ENCODE data around the genes PGAP6, RAB40C, METTL26 and GNG13.

DNA sequence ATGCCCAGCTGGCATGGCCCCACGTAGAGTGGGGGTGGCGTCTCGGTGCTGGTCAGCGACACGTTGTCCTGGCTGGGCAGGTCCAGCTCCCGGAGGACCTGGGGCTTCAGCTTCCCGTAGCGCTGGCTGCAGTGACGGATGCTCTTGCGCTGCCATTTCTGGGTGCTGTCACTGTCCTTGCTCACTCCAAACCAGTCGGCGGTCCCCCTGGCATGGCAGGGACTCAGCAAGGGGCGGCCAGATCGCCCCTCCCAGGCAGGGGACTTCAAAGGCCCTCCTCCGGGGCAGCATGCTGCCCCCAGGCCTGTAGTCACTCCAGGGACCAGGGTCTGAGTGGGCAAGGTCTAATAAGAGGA, 8.9 kb downstream of the RHBDF1 start:
- RRBS, result no CpG with 5 or more reads among the region's 15 CpGs

DNA sequence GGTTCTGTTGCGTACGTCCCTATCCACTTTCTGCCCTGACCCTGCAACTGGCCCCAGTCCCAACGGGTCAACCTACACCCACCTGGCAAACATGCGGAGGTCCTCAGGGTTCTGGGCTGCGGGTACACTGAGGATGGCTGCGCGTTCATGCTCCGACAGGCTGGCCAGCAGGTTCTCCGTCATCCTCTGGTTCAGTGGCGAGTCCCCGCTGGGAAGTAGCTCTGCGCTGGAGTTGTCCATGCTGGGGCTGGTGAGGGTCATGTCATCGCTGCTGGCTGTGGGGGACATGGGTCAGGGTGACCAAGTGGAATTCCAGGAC, 10.6 kb downstream of the MPG start:
- RRBS, result no CpG with 5 or more reads among the region's 13 CpGs

DNA sequence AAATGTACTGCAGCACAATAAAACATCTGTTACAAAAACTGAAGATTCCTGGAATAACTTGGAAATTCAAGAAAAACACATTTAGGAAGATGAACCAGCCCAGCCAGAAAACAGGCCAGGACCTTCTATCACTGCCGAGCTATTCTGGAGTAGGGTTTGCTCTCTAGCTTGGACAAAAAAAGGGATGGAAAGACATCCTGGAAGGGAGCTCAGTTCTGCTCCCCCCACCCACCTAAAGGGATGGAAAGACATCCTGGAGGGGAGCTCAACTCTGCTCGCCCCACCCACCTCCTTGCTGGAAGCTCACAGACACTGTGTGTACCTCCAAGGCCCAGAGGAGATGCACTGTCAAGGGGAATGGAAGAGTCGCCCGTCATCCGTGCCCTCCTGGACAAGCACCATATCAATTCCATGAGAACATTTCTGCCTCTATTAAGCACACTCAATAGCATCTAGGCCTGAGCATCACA, 15.9 kb downstream of the NPRL3 start:
- RRBS, result no CpG with 5 or more reads among the region's 5 CpGs

DNA sequence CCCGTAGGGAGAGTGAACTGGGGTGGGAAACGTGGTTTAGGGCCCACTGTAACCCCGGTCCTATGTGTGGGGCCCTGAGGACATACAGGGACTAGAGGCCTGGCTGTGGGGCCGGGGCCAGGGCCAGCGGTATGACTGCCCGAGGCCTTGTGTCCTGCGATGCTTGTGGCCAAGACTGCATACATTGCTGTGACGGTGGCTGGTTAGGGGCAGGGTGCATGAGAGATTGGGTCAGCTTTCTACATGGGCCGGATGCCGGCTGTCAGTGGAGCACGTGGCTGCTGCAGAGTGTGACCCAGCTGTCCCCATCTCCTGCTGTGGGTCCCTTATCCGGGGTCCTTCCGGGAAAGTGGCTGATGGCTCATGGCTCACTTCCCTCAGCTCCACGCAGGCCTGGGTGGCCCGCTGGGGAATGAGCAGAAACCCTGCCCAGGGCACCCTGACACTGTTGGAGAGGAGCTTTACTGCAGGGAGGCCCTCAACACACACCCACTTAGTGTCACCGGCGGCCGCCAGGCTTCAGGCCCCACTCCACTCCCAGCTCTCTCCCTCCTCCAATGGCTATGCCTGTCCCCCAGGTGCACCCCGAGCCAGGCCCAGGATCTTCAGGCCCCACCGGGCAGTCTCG, 712 bp upstream of the RGS11 start:
- RRBS, result 96% methylated on average over 10 of the region's 21 CpGs

DNA sequence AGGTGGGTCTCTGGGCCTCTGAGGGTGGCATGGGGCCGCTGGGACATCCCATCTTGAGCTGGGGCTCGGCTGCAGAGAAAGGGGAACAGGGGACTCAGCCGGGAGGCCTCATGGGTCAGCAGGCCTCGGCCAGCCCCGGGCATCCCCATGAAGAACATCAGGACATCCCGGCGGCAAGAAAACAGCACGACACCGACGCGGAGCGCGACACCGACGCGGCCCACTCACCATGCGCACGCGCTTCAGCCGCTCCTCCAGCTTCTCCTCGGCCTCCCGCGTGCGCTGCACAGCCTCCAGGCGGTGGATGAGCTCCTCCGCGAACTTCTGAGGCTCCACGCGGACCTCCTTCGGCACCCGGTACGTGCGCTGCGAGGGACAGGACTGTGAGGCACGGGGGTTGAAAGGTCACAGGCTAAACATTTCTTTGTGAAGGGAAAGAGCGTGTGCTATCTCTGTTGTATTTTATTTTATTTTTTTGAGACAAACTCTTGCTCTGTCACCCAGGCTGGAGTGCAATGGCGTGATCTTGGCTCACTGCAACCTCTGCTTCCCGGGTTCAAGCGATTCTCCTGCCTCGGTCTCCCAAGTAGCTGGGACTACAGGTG, 21.2 kb downstream of the PDIA2 start:
- RRBS, result 98% methylated on average over 3 of the region's 40 CpGs

- RRBS, result 60% methylated on average over 7 of the region's 22 CpGs
These were observed 933 bp downstream of the MRPL28 start for GRCh38 chr16:369320-369890.

GRCh38 chr16:381782-382650, at the start of gene PGAP6:
PGAP6 (minus strand) TSS chr16:381978.
- RRBS, result 1% methylated on average over 59 of the region's 120 CpGs

DNA sequence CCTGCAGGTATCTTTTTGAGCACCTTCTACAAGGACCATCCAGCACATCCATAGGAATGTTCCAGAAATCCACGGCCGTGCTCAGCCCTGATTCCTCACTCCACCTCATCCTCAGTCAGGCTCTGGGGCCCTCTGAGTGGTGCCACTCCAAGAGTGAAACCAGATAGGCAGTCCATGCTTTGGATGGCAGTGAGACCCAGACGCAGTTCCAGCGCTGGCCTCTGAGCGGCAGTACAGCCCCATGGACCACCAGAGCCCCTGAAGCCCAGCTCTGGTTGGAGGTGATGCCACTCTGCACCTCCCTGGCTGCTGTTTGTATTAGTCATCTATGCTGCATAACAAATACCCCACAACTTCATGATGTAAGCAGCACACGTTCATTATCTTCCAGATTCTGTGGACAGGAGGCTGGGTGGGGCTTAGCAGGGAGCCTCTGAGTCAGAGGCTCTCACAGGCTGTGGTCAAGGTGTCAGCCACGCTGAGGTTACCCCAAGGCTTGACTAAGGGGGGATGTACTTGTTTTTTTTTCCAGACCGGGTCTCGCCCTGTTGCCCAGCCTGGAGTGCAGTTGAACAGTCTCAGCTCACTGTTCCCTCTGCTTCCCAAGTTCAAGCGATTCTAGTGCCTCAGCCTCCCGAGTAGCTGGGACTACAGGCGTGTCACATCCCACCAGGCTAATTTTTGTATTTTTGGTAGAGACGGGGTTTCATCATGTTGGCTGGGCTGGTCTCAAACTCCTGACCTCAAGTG, 5.1 kb upstream of the NME4 start:
- RRBS, result no CpG with 5 or more reads among the region's 13 CpGs

DNA sequence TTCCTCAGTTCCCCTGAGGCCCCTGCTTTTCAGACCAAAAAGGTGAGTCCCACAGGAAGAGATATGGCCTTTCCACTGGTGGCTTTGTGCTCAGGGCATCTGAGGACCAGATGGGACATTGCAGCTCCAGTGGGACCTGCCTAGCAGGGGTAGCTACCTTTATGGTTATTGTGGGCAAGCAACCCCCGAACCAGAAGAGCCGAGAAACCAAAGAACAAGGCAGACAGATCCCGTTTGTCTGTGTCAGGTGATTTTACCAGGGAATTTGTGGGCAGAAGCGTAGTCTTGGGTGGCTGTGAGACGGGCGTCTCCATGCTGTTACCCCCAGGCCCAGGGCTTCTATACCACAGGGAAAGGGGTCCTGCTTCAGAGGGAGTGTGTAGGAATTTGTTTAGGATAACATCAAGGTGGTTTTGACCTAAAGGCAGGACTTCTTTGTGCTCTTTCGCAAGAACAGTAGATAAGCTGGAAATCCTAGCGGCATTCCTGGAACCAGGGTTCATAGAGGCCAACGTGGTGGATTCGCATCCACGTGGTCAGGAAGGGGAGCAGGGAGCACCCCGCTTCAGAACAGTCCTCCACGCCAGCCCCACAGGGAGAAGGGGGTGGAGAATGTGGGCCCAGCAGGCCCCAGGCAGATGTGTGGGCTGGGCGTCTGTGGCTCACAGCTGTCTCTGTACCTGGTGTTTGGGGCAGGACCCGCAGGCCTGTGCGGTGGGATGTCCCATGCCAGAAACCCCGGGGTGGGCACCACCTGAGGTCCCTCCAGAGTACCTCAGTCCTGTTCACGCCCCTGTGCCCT, 3.9 kb downstream of the DECR2 start:
- RRBS, result no CpG with 5 or more reads among the region's 18 CpGs

DNA sequence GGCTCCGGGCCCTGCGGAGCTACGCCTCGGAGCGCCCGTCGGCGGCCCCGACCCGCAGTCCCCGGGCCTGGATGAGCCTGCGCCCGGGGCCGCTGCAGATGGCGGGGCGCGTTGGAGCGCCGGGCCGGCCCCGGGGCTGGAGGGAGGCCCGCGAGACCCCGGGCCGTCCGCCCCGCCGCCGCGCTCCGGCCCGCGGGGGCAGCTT, 555 bp downstream of the RAB11FIP3 start:
- RRBS, result under 1% methylated on average over 21 of the region's 33 CpGs

DNA sequence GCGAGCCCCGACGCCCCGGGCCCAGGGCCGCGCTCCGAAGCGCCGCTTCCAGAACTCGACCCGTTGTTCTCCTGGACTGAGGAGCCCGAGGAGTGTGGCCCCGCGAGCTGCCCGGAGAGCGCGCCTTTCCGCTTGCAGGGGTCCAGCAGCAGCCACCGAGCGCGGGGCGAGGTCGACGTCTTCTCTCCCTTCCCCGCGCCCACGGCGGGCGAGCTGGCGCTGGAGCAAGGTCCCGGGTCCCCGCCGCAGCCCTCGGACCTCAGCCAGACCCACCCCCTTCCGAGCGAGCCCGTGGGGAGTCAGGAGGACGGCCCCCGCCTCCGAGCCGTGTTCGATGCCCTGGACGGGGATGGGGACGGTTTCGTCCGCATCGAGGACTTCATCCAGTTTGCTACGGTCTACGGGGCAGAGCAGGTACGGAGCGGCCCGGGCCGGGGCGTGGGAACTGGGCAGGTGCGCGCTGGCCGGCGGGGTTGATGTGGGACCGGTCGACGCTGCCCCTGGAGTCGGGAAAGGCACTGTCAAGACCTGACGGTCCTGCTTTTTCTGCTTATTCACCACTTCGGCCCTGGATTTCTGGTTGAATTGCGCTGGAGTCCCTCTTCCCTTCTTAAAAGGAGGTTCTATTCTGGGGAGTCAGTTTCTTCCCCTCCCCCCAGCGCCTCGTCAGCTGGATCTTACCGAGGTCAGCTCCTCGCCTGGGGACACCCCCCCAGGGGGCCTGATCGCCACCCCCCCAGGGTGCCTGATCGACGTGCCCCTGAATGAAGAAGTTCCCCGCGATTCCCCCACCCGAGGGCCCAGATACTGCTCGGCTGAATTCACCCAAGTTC, 1.1 kb downstream of the RAB11FIP3 start:
- RRBS, result under 1% methylated on average over 21 of the region's 76 CpGs

DNA sequence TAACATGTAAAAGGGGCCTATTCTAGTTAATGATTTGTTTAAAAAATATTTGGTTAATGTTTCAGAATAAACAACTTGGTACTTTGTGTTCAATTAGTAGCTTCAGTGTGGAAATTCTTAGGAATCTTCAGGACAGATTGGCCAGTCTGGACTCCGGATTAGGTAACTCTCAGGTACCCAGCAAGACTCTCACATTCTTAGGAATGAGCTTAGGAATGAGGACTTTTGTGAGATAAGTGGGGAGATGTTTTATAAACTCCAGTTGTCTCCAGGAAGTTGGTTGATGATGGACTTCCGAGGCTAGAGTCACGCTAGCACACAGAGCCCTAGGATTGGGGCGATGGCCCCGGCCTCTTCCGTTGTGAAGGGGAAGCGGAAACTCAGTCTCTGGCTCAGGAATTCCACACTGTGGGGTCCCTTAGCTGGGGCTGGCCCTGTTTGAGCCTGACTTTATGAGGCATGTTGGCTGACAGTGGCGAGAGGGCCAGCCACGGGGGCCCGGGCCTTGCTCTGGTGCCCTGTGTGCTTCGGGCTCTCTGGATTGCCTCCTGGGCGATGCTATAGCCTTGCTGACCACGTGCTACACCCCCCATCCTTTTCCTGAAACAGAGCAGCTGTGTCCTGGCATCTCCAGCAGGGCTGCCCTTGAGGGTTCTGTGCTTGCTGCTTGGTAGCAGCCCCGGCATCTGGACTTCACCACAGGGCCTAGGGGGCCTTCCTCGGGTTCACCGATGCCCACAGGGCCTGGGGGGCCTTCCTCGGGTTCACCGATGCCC, 32.4 kb downstream of the RAB11FIP3 start:
- RRBS, result no CpG with 5 or more reads among the region's 18 CpGs

DNA sequence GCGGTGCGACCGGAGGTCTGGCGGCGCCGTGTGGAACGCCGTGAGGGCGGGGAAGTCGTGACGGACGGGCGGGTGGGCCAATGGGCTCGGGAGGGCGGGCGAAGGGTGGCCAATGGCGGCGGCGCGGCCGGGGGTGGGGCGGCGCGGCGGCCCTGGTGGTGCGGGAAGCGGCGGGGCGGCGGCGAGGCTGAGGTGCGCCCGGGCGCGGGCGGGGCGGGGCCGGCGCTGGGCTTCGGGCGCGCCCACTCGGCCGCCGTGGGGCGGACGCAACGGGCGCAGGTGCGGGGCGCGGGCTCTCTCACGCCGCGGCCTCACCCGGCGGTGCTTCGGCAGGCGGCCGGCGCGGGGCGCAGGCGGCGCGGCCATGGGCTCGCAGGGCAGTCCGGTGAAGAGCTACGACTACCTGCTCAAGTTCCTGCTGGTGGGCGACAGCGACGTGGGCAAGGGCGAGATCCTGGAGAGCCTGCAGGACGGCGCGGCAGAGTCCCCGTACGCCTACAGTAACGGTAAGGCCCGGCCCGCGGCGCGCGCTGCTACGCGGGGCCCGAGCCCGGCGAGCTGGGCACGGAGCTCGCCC, at the start of gene RAB40C:
TSS of gene RAB40C (plus strand) at position 139 of the 577 bp plus-strand sequence.
- RRBS, result 1% methylated on average over 59 of the region's 92 CpGs

DNA sequence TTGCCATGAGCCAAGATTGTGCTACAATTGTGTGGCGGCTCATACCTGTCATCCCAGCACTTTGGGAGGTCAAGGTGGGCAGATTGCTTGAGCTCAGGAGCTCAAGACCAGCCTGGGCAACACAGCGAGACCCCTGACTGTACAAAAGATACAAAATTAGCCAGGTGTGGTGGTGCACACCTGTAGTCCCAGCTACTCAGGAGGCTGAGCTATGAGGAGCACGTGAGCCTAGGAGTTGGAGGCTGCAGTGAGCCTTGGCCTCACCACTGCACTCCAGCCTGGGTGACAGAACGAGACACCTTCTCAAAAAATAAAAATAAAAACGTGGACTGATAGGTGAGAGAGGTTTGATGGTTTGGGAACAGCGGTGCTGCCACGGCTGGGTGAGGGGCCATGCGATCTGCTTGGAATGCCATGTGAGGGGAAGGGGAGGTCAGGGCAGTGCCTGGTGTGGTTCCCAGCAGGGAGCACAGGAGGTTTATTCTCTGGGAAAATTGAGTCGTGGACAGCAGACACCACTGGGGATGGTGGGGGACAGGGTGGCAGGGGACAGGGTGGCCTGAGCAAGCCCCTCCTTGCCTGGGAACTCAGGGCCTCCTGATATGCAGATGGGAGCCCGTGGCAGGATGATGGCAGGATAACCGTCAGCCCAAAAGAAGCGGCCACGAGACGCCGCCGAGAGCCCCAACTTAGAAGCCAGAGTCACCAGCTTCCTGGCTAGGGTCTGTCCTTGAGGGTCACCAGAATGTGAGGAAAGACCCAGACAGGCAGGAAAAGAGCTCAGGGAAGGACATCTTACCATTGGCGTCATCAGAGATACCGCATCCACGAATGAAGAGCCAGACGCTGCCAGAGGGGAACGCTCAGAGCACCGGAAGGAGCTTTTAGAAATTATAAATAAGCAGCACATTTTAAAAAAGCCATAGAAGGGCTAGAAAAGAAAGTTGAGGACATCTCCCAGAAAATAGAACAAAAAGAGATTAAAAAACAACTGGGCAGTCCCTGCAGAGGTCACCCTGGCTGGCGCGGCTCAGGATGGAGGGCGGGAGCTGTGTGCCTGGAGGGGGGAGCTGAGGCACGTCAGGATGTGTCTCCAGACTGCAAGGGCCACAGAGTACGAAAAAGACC, 19.3 kb downstream of the RAB40C start:
- RRBS, result no CpG with 5 or more reads among the region's 27 CpGs

- RRBS, result 73% methylated on average over 8 of the region's 29 CpGs
These were observed 20.0 kb upstream of the WFIKKN1 start for GRCh38 chr16:610607-611428.

DNA sequence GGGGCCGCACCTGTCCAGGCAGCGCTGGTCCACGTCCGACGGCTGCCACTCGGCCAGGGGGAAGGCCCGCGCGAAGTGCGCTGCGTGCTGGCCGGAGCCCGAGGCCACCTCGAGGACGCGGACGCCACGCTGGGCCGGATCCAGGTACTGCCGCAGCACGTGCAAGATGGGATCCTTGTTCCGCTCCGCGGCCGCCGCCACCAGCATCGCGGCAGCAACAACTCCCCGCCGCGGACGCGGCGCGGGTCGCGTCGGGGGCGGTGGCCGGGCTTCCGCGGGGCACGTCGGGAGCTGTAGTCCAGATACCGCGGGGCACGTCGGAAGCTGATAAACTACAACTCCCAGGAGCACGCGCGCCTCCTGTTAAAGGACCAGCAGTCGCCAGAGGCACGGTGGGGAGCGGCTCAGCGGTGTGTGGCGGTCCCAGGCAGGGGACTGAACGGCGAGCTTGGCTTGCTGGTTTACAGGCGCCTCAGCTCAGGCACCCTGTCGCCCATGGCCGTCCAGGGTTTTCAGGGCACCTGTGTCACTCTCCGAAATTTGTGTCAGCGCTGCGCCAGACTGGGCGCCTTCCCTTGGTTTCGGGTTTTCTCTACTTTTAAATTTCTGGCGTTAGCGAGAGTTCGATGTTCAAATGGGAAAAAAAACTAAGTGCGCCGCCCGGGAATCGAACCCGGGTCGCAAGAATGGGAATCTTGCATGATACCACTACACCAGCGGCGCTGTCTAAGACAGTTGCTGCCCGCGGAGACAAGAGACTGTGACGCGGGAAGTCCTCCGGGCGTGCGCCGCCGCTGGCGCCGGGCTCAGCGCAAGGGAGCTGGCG, at the start of gene METTL26:
TSS of gene METTL26 (minus strand) at position 222 of the 826 bp plus-strand sequence.
- RRBS, result under 1% methylated on average over 23 of the region's 90 CpGs

DNA sequence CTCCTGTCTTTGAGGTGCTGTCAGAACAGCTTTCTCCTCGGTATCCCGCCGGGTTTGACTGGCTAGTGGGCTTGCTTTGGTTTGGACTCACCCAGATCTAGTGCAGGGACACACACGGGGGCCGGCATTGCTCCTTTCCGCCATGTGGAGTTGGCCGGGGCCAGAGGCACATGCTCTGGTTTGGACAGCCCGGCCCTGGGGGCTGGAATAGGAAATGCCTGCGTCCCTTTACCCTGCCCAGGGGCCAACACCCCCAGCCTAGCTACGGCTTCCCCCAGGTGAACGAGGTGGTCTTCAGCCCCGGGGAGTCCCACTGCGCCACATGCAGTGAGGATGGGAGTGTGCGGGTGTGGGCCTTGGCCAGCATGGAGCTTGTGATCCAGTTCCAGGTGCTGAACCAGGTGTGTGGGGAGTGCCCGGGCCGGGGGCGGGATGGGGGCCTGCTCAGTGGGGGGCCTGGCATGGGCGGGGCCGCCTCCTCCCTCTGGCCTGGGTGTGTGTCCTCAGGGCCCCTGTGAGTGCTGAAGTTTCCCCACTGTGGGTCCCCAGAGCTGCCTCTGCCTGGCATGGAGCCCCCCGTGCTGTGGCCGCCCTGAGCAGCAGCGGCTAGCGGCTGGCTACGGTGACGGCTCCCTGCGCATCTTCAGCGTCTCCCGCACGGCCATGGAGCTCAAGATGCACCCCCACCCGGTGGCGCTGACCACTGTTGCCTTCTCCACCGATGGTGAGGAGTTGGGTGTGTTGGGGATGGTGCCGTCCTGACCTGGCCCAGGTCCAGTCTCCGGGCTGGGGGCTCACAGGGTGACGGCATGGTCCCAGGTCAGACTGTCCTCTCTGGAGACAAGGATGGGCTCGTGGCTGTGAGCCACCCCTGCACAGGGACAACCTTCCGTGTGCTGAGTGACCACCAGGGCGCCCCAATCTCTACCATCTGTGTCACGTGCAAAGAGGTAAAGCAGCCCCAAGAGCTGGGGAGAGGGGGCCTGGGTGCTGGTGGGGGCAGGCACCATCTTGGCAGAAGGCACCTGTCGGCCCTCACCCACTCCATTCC, 2.2 kb upstream of the RHOT2 start:
- RRBS, result 87% methylated on average over 14 of the region's 40 CpGs

GRCh38 chr16:686819-687888, 3.0 kb upstream of the JMJD8 start:
- RRBS, result 95% methylated on average over 4 of the region's 68 CpGs

- RRBS, result no CpG with 5 or more reads among the region's 39 CpGs
These were observed 2.8 kb downstream of the HAGHL start for GRCh38 chr16:729394-730454.

- RRBS, result 11% methylated on average over 14 of the region's 31 CpGs
These were observed at the start of gene GNG13 for GRCh38 chr16:800443-800957. GNG13 (minus strand) TSS chr16:800734.